Pericardium (tissue), 1 donor: ENCODE measurements around the gene ITPKA.

DNA sequence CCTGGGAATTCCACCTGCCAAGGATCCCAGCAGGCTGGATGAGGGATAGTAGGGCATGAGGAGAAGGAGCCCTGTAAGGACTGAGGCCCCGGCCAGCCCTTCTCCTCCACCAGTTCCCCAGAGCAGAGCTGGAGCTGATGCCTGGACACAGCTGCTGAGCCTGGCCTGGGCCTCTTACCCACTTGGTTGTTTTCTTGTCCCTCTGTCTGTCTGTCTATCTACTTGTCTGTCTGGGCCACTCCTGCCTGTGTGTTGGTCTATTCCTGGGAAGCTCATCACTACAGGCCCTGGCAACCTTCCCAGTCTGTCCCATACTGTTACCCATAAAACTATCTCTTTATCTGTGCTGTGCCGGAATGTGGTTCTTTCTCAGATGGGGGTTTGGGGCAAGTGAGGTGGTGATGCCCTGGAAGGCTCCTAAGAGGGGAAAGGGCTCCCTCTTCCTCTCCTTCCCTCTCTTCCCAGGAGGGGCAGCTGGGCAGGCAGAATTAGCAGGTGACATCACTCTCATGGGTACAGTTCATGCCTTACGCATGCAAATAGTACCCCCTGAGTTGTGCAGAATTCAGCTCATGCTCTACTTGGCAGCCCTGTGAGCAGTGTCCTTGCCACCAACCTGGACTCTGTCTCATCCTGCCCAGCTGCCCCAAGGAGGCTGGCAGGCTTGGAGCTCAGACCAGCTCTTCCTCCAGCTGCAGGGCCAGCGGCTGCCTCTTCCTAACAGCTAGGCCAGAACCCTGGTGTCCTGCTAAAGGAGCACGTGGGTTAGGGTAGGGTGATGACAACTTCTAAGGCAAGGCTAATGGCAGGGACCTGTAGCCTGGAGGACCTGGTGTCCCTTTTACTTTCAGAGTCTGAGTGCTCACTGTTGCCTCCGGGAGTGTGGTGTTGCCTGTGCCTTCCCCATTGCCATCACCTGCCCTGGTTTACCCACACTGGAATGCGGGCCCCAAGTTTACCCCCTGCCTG is 3.2 kb downstream of the CHAC1 start:
- RRBS: no CpG with 5 or more reads among the region's 7 CpGs

GRCh38 chr15:41020820-41021296 is 67.6 kb downstream of the CHAC1 start:
- RRBS: no CpG with 5 or more reads among the region's 6 CpGs

GRCh38 chr15:41115066-41115387 is 1.1 kb downstream of the INO80 start:
- RRBS: no CpG with 5 or more reads among the region's 5 CpGs

DNA sequence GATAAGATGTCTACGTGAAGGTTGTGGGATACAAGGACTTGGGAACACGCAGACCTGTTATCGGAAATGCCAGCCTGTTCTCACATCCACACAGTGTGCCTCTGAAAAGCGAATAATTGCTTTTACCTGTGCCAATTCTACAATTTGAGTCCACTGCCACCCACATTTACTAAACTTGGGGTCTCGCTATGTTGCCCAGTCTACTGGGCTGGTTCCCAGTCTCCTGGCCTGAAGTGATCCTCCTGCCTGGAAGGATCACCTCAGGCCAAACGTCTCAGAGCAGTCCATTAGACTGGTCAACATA is 780 bp upstream of the INO80 start:
- RRBS: no CpG with 5 or more reads among the region's 6 CpGs

DNA sequence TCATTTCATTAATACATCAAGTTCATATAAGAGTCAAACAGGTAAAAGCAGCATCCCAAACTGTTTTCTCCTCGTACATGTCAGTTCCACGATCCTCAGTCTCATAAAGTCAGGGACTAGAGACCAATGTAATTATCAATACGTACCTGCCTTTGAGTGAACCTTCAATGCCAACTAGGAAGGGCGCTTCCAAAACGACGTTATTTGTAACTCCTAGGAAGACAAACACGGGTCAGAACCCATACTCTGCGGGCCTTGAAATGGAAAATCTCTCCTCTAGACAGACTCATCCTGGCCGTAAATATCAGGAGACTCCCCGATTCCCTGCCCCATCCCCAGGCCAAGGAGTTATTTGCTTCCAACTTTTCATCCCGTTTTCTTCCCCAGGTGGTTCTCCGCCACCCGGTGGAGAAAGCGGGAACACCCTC is 608 bp downstream of the OIP5 start:
- RRBS: no CpG with 5 or more reads among the region's 14 CpGs

- RRBS: 2% methylated on average over 27 of the region's 75 CpGs
Observed at GRCh38 chr15:41492958-41493945, at the start of gene ITPKA. Gene ITPKA (plus strand): TSS chr15:41493874.

DNA sequence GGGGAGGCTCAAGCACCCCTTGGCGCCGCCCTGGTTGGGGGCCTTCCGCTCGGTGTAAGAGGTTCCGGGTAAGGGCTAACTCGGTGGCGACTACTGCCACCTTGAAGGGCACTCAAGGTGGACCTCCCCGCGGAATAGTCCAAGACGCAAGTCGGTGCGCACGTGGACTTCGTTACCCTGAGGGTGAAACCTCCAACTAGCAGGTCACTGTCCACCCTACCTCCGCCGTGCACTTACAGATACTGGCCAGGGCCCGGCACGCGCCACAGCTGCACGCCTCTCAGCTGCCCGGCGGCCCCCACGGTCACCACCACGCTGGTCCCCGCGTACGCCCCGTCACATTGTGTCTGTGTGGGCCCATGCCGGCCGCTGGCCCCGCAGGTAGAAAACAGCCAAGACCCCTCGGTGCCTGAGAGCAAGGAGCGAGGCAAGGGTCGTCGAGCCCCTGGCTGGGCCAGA is 1.1 kb downstream of the LTK start:
- RRBS: 6% methylated on average over 12 of the region's 35 CpGs

GRCh38 chr15:41526775-41527445 is 13.3 kb upstream of the LTK start:
- RRBS: no CpG with 5 or more reads among the region's 11 CpGs

DNA sequence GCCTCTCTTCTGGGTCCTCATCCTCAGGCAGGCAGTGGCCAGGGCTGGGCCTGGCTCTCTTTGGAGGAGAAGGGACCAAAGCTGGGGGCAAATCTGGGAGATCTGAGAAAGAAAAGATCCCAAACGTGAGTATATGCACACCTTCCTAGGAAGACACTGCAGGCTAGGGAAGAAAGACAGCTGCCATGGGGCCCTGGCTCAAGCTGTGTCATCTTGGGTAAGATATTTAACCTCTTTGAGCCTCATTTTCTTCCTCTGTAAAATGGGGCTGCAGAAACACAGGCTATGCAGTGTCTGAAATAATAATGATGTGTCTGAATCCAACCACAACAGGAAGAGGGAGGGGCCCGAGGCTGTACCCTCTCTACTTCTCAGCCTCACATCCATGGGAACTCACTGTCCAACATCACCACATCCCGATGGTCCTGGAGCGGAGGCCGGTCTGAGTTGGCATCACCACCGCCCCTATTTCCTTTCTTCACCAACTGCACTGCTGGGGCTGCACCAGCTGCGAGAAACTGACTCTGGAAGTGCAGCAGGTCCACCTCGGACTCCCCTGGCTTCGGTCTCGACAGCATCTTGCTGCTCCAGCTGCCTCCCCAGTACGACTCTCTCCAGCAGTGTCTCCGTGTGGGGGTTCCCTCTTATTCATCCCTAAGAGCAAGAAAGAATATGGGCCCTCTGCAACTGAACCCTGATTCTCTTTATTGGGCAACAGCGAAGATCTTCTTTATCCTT is 7.3 kb downstream of the RPAP1 start:
- RRBS: no CpG with 5 or more reads among the region's 13 CpGs

- RRBS: no CpG with 5 or more reads among the region's 17 CpGs
Observed at GRCh38 chr15:41837009-41837643, 1.5 kb upstream of the PLA2G4B start.

- RRBS: 30% methylated on average over 5 of the region's 24 CpGs
Observed at GRCh38 chr15:41916241-41917134, 22.6 kb upstream of the SPTBN5 start.

DNA sequence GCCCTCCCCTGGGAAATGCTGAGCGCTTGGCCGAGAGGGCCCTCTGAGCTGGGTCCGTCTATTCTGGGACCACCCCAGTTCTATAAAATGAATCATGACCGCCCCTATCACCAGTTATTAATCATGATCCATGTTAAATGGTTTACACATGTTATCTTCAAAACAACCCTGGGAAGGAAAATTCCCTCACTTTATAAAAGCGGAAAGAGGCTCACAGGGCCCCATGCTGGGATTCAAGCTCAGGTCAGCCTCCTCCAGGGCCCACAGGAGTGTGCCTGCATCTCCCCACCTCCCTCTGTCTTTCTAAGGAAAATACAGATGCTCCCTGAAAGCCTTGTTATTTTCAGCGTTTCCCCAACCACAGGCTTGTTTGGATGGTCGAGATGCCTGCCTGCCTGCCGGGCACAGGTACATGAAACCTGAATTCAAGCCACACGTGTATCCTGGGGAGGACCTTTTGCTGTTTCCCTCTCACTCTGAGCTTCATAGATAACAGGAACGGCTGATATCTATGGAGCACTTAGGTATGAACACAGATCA is 39.1 kb upstream of the SPTBN5 start:
- RRBS: no CpG with 5 or more reads among the region's 10 CpGs

- RRBS: no CpG with 5 or more reads among the region's 11 CpGs
Observed at GRCh38 chr15:41939884-41940382, 32.4 kb downstream of the EHD4 start.

DNA sequence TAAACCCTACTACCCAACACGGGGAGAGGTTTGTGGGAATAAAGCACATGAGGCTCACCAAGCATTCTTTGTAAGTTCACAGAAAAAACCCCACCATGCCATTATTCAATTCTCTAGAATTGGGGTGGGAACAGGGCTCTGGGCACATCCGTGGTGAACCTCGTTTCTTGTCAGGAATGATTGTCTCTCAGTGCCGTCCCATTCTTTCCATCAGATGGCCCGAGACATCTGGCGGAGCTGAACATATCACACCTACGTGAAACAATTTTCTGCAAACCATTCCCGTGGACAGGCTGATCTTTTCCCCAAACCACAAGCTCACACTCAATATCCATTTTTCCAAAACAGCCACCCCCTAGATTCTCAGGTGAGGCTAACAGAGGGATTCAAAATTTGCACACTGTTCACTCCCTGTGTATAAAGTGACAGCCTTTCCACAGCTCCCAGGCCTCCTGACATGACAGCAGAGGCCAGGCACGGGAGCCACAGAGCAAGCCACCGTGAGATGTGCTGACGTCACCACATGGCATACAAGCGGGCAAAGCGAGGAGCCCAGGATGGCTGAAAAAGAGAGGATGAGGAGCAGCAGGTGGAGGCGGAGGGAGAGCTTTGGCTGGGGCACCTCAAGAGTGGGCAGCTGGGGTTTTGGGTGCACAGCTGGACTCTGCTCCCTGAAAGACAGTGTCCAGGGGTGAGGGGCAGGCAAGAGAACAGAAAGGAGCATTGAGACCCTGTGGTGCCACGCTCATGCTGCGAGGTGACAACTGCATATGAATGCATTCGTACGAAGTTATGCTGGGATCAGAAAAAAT is 27.2 kb downstream of the EHD4 start:
- RRBS: no CpG with 5 or more reads among the region's 18 CpGs

- RRBS: no CpG with 5 or more reads among the region's 5 CpGs
Observed at GRCh38 chr15:41967660-41968406, 4.5 kb downstream of the EHD4 start.

- RRBS: no CpG with 5 or more reads among the region's 5 CpGs
Observed at GRCh38 chr15:41974715-41975141, 2.4 kb upstream of the EHD4 start.

DNA sequence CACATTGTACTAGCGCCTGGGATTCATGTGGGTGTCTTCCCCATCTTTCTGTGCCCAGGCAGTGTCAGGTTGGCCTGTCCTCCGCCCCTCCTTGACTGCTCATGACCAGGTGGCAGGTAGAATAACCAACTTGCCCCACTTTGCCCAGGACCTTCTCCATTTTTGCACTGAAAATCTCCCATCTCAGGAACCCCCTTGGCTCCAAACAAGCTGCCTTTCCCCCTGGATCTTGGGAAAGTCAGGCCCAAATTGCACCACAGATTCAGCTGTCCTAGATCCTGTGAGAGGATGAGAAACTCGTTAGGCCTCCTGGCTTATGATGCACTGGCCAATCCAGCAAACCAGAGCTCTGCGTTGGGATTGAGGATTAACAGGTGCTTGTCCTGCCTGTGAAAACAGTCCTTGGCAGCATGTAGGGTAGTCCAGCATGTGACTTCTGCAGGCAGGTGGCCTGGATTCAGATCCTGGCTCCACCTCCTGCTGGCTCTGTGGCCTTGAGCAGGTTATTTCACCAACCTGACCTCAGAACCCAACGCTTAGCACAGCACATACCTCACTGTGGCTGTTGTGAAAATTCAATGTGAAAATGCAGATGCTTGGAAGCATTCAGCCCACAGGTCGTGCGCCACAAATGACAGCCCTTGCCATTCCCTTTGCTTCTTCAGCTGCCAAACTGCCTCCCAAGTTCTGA is 33.7 kb downstream of the PLA2G4D start:
- RRBS: no CpG with 5 or more reads among the region's 7 CpGs

DNA sequence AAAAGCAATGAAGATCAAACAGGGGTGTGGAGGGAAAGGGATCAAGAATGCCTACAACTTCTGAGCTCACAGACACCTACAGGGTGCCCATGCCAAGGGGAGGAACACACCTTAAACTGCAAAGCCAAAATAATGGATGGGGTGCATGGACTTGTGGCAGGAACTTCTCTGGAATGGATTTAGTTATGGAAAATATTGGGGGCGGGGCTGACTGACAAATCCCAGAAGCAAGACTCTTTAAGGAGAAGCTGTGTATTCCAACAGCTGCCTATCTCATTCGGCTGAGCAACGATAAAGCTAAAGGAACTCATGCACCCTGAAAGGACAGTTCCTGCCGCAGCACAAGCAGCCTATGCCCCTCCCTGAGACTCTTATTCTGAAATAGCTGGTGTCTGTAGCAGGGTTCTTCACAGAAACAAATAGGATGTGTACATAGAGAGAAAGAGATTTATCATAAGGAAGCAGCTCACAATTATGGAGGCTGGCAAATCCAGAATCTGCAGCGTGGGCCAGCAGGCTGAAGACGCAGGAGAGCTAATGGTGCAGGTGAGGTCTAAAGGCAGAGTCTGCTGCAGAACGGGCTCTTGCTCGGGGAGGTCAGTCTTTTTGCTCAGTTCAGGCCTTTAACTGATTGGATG is 24.5 kb upstream of the PLA2G4D start:
- RRBS: no CpG with 5 or more reads among the region's 8 CpGs

DNA sequence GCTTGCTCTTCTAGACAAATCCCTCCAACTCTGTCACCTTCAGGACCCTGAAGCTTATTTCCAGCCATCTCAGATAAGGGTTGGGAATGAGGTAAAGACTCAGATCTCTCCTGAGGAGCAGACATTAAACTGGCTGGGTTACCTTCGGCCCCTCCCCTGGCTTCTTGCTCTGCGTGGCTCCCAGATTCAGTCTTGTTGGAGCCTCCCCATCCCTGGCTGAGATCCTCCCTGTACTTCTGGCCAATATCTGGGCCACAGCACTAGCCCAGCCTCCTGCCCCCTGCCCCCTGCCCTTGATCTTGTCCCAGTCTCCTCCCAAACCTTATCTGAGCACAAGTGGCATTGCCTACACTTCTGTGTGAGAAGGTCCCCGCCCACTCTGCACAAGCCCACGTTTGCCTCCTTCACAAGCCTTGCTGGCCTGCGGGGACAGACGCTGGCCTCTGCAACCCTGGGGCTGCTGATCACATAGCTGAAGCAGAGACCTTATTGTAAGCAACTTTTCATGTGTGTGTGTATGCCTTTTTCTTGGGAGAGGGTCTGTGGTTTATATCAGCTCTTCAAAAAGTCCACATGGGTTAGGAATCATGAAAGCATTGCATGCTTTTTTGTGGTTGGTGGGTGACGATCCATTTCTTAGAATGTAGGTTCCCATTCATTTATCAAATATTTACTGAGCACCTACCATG is 16.8 kb downstream of the PLA2G4F start:
- RRBS: no CpG with 5 or more reads among the region's 7 CpGs